ENCODE measurements around the genes PLCL1 and SATB2.

DNA sequence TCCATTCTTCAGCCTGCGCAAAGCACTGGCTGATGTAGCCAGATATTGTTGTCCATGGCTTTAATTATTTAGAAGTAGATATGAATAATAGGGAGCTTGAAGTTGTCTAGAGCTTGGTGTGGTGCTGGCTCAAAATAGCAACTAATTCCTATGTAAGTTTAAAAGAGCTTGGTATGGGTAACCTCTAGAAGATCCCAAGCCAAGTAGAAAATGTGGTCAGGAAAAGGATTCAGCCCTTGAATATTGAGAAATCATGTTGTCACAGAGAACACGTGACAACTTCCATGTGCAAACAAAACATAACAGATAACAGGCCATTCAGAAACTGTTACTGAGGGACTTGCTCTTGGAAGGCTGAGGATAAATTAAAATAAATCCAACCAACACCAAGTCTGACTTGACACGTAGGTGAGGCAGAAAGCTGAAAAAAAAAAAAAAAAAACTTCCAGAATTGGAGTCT, 33.5 kb upstream of the PGAP1 start:
- RRBS: no CpG with 5 or more reads among the region's 3 CpGs

- RRBS: no CpG with 5 or more reads among the region's 7 CpGs
Observed at GRCh38 chr2:197005562-197005846, 79.0 kb upstream of the PGAP1 start.

GRCh38 chr2:197158516-197159268, 151.9 kb downstream of the ANKRD44 start:
- RRBS: no CpG with 5 or more reads among the region's 6 CpGs

DNA sequence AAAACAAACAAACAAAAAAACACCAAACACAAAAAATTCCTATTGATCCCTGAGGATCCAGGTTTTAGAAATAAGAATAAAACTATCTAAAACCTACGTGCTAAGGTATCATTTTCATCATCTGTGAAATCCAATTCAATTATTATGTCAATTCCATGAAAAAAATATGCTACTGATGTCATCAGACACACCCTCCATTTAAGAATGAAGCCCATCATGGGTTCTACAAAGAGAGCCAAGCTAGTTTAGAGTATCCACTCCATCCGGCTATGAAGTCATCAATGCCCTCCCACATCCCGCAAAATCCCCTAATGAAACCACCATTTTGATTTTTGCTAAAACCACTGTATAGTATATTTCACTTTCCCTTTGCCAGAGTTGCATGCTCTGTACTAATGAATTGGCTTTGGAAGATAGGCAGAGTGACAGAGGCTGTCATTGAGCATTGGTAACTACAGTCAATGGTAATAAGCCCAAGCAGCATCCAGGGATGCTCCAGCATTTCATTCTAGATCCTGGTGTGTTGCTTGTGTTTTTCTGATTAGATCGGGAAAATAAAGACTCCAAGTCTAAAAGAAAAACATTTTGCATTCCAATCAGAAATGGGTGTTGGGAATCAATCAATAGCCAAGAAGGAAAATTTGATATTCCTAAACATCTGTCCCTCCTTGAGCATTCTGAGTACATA, 118.6 kb downstream of the ANKRD44 start:
- RRBS: no CpG with 5 or more reads among the region's 4 CpGs

DNA sequence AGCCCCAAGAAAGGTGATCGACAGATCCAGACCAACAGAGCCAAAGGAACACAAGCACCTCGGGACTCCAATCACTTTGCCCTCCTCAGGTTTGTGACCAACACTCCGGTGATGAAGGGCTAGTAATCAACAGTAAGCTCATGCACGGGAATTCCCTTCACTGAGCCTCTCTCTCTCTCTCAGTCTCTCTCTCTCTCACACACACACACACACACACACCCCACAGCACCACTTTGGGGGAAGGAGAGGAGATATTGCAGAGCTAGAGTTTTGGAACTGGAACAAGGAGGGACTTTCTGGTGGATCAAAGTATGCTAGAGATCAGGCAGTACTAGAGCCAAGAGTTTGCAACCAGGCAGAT, 98.7 kb downstream of the ANKRD44 start:
- RRBS: no CpG with 5 or more reads among the region's 4 CpGs

DNA sequence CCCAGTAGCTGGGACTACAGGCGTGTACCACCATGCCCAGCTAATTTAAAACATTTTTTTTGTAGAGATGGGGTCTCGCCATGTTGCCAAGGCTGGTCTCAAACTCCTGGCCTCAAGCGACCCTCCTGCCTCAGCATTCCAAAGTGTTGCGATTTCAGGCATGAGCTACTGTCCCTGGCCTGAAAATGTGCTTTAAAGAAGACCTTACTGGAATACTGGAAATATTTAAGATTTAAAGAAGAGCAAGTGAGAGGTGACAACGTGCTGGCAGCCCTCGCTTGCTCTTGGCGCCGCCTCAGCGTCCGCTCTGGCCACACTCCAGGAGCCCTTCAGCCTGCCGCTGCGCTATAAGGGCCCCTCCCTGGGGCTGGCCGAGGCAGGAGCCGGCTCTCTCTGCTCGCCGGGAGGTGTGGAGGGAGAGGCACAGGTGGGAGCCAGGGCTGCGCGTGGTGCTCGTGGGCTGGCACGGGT, 3.0 kb upstream of the COQ10B start:
- RRBS: no CpG with 5 or more reads among the region's 20 CpGs

- RRBS: no CpG with 5 or more reads among the region's 14 CpGs
Observed at GRCh38 chr2:197488635-197489547, 10.7 kb downstream of the HSPD1 start.

DNA sequence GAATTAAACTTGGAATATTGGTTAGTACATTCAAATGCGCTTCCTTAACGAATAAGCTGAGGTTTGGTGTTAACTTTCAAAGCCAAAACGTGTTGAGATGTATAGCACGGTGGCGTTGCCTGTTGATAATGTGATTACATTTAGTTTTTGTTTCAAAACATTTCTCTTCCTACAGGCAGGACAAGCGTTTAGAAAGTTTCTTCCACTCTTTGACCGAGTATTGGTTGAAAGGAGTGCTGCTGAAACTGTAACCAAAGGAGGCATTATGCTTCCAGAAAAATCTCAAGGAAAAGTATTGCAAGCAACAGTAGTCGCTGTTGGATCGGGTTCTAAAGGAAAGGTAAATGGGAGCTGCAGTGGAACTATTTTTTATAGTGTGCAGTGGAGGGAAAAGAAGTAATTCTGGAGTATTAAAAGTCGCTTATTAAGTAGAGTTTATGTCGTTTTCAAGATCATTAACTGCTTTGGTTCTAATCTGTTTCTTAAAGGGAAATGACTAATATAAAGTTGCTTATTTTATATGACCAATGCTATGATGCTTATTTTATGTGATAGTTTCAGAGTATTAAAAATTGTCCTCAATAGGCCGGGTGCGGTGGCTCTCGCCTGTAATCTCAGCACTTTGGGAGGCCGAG, 837 bp downstream of the HSPE1 start:
- RRBS: no CpG with 5 or more reads among the region's 15 CpGs

DNA sequence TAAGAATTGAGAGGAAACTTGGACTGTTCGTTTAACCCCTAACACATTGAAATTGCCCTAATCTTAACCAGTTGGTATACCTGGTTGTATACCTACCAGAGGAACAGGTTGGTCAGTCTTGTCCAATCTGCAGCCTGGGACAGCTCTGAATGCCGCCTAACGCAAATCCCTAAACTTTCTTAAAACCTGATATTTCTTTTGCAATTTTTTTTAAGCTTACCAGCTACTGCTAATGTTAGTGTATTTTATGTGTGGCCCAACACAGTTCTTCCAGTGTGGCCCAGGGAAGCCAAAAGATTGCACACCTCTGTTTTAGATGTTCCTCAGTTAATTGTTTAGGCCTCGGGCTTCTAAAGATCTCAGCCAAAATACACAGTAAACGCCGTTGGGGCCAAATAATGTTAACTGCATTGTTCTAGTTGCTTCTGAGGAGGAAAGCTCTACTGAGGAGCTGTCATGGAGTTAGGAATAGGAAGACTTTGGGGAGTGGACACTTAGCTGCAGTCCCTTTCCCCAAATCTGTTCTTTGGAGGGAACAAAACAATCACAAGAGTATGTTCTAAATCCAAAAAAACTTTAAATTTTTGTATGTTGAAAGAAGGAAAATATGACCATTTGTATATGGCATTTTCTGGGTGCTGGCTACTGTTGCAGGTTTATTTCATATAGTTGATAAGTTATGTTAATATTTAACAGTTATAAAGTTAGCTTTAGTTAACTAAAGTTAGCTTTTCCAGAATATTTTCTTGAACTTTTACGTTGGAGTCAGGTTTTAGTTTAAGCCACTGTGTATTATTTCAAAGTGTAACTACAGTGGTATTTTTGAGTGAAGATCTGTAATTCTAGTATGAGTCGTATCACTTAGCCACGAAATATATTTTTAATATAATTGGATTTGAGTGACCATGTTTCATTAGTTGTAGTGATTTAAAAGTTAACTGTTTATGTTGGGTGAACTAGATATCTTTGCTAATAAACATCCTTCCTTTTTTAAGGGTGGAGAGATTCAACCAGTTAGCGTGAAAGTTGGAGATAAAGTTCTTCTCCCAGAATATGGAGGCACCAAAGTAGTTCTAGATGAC, 2.2 kb downstream of the HSPE1 start:
- RRBS: no CpG with 5 or more reads among the region's 10 CpGs

DNA sequence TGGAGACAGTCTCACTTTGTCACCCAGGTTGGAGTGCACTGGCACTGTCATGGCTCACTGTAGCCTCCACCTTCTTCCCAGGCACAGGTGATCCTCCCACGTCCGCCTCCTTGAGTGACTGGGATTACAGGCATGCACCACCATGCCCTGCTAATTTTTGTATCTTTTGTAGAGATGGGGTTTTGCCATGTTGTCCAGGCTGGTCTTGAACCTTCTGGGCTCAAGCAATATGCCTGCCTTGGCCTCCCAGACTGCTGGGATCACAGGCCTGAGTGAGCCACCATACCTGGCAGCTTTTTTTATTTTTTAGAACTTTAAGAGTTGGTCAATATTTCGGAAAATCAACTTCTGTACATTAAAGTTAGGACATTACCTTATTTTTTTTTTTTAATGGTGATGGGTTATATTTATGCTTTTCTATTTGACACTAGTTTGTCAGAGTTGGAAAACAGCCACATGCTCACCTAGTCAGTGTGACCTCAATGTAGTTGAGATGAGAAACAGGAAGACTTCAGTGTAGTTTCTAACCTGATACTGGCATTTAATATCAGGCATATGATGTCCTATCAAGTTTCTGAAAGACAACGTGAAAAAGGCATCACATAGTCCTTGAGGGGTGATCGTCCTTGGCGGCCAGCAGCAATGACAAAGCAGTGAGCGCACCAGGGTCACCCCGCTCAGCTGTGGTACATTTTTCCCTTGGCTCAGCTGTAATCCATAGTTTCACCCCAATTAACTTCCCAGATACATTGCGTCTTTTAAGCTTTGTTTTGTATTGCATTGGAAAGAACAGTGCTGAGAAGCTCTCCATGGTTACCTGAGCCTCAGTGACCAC, 4.1 kb downstream of the HSPE1 start:
- RRBS: no CpG with 5 or more reads among the region's 9 CpGs

GRCh38 chr2:197514715-197515091, 1.2 kb upstream of the MOB4 start:
- RRBS: no CpG with 5 or more reads among the region's 3 CpGs

- RRBS: no CpG with 5 or more reads among the region's 4 CpGs
Observed at GRCh38 chr2:197614583-197615024, 60.8 kb downstream of the RFTN2 start.

DNA sequence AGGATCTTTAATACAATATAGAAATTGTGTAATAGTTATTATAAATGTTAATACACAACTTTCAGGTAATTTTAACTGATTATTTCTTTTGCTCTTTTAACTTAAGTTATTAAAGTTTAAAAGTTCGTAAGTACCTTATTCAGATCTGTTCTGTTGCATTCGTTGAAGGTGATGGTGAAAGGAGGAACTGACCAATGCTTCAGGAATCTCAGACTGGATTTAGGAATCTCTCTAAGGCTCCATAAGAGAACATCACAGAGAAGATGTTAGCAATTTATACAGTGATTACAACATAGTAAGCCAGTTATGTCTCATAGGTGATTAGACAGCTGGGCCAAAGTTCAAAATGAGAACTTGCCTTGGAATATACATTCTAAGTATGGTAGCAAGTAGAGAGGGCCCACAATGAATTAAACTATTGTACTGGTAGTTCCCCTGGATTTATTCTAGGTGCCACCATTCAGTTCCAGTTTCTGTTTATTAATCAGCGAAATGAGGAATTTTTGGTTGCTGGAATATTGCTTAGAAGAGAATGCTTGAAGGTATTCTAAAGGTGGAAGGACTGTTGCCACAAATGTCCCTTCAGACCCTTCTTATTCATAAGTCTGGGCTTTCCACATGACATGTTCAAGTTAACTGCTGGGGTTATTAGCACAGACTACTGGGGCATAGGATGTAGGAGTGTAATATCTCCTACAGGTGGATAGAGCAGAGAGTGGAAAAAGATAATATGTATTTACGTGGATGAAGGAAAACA, 3.3 kb downstream of the MARS2 start:
- RRBS: no CpG with 5 or more reads among the region's 4 CpGs

- RRBS: 7% methylated on average over 16 of the region's 97 CpGs
Observed at GRCh38 chr2:197785857-197786997, 1.1 kb upstream of the BOLL start.

- RRBS: 2% methylated on average over 30 of the region's 91 CpGs
Observed at GRCh38 chr2:197804547-197805277, at the start of gene PLCL1. Gene PLCL1, plus strand, starts transcription at chr2:197804593.

- RRBS: no CpG with 5 or more reads among the region's 2 CpGs
Observed at GRCh38 chr2:198005209-198005595, 200.8 kb downstream of the PLCL1 start.

DNA sequence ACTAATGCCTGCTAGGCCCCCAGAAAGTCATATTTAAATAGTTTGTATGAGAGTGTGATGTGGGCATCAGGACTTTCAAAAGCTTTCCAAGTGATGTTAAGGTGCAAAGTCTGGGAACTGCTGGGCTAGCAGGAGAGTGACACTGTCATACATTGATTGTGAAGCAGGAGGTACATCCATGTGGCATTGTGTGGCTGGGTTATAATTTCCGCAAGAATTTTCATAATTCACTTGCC, 508.7 kb downstream of the PLCL1 start:
- RRBS: no CpG with 5 or more reads among the region's 1 CpG

DNA sequence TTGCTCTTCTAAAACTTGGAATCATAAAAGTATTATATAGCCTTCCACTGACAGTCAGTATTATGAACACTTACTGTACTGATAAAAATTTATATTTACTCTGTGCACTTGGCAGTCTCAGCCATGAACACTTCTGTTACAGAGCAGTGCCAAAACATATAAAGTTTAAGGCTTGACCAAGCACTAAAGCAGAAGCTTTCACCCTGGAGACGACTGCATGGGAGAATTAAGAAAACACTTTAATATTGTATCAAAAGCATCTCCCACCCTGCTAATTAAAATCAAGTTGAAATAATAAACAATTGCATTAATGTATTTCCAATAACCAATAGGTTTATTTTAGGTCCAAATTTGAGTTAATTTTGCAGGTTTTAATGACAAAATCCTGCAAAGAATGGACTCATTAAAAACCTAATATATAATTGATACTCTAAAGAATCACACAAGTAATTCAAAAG, 750.9 kb downstream of the SATB2 start:
- RRBS: no CpG with 5 or more reads among the region's 1 CpG

DNA sequence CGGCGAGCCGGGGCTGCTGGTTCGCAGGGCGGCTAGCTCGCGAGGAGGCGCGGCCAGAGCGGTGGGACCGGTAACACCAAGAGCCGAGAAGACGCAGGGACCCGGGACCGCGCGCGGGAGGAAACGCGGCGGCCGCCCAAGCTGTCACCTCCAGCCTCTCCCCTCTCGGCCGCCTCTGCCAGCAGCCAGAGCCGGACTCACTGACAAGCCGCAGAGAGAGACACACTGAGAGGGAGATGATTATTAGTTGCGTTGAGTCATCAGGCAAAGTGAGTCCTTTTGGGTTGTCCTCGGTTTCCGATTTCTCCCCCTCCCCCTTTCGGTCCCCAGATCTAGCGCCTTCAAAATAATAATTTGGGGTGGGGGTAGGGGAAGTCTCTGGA, at the start of gene SATB2:
TSS of gene SATB2 (minus strand) at position 199 of the 383 bp plus-strand sequence.
- RRBS: 1% methylated on average over 21 of the region's 31 CpGs

- RRBS: no CpG with 5 or more reads among the region's 12 CpGs
Observed at GRCh38 chr2:200378467-200379433, 72.3 kb downstream of the SPATS2L start.